AG09309 (cell line): ENCODE measurements around a stretch of chr6.

- RRBS, result 5% methylated on average over 8 of the region's 37 CpGs
Observed at GRCh38 chr6:26233593-26234478, 951 bp downstream of the H1-3 start.

DNA sequence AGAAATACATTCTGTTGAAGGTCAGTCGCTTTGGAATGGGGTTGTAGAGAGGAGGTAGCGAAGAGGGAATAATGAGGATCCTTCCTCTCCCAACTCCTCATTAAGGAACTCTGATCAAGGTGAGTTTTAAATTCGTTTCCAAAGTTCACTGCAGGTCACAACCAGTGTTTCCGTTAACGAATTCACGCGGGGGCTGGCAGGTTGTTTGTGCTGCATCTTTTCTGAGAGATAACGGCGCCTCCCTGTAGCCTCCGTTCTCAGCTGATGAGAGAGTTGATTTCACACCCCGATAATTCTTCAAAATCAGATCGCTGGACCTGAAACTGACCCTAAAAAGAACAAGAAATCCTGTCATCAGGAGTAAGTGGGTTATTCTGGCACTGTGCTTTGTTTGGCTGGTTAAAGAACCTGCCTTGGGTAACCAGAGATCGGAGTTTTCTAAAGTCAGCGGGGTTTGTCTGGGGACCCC is 33.2 kb upstream of the BTN3A2 start:
- RRBS, result no CpG with 5 or more reads among the region's 14 CpGs

DNA sequence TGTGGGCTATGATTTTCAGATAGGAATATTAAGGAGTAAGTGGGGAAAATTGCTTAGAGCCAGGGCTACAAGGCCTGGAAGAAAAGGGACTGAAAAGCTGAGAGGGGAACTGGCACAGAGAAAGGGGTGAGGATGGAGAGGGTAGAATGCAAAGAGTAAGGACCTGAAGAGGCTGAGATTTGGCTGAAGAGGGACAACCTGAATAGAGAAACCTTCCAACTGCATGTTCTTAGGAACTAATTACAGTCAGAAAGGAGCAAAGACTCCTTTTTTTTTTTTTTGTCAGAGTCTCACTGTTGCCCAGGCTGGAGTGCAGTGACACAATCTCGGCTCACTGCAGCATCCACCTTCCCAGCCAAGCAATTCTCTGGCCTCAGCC is 16.7 kb downstream of the BTN2A1 start:
- RRBS, result no CpG with 5 or more reads among the region's 1 CpG

GRCh38 chr6:26538973-26539453 is 847 bp downstream of the HMGN4 start:
- RRBS, result no CpG with 5 or more reads among the region's 9 CpGs

DNA sequence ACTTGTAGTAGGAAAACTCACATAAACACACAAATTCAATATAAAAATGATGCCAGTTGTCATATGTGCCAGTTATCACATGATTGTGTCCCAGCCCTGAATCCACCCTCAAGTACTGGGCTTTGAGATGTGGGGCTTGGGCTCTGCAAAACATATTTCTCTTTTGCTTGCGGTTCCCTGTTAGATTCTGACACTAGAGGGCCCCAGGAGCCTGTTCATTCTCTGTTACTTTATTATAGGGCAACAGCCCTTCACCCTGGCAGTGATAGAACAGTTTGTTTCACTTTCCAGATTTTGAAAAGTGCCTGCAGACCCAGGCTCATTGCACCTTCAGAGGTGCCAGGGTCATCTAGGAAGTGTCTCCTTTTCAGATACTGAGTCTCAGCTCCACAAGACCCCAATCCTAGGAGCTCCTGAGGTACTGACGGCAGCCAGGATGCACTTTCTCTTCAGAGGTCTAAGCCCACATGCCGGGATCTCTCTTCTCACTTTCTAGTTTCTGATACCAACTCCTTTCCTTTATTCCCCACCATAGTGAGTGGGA is 10.7 kb downstream of the ABT1 start:
- RRBS, result no CpG with 5 or more reads among the region's 3 CpGs

GRCh38 chr6:27019231-27019630 is 113.4 kb downstream of the H2BC11 start:
- RRBS, result no CpG with 5 or more reads among the region's 5 CpGs

DNA sequence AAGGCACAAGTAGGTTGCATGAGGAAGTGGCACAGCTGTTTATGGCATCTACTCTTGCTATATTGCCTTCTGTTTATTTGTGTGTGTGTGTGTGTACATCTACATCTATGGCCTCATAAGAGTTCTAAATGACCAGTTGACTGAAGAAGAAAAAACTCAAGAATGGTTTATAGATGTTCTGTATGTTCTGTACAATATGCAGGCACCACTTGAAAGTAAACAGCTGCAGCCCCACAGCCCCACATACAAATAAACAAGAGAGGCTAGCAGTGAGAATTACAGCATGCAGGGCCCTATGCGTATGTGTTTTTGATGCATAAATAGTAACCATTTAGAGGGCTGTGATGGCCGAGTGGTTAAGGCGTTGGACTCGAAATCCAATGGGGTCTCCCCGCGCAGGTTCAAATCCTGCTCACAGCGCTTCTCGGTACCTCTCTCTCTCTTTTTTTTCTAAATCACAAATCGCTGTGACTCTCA is 38.0 kb upstream of the PRSS16 start:
- RRBS, result no CpG with 5 or more reads among the region's 9 CpGs

- RRBS, result no CpG with 5 or more reads among the region's 18 CpGs
Observed at GRCh38 chr6:27213754-27214185, 33.7 kb upstream of the PRSS16 start.

- RRBS, result no CpG with 5 or more reads among the region's 17 CpGs
Observed at GRCh38 chr6:27293758-27294231, 18.3 kb downstream of the POM121L2 start.

DNA sequence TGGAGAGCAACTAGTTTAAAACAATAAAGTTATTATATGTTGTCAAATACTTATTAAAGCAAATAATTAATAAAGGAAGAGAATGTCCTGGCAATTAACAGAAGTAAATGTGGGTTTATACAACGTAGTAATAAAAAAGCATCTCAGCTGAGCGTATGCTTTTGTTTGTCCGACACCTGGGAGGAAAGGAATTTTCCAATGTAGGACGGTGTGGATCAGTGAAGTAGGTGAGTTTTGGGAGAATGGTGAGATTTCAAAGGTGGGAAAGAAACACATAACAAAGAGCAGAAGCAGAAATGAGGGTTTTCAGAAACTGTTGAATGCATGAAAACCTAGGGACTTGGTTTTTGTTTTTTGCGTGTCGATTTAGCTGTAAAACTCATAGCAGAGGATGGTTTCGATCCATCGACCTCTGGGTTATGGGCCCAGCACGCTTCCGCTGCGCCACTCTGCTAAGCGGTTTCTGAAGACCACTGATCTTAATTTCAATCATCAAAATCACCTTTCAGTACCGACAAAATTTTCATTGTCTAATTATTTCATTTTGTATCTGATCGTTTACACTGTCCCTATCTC is 20.6 kb upstream of the POM121L2 start:
- RRBS, result no CpG with 5 or more reads among the region's 14 CpGs

- RRBS, result no CpG with 5 or more reads among the region's 11 CpGs
Observed at GRCh38 chr6:27477814-27478408, 5.0 kb upstream of the ZNF184 start.

GRCh38 chr6:27604814-27605323 is 132.0 kb upstream of the ZNF184 start:
- RRBS, result no CpG with 5 or more reads among the region's 10 CpGs

- RRBS, result no CpG with 5 or more reads among the region's 15 CpGs
Observed at GRCh38 chr6:27617636-27618222, 144.8 kb upstream of the ZNF184 start.

DNA sequence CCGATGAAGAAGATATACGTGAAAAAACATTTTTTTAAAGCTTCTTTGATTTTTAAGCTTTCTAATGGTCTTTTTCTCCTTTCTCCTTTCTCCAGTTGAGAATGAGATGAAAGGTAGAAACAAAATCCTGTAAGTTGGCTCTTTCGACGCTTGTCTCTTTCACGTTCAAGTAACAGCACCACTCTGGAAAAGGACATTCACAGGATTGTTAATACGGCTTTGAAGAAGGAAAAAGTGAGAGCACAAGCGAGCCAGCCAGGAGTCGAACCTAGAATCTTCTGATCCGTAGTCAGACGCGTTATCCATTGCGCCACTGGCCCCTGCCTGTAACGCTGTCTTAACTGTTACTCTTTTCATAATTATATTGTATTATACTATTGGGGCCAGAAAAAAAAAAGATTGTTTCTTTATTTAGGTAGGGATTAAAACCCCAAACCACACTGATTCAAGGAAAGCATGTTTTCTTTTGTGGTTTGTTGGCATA is 137.4 kb downstream of the H2BC13 start:
- RRBS, result no CpG with 5 or more reads among the region's 13 CpGs

- RRBS, result no CpG with 5 or more reads among the region's 15 CpGs
Observed at GRCh38 chr6:27839433-27840411, 1.4 kb downstream of the H2BC15 start.

- RRBS, result no CpG with 5 or more reads among the region's 25 CpGs
Observed at GRCh38 chr6:27863948-27864416, 1.1 kb upstream of the H2AC16 start.

DNA sequence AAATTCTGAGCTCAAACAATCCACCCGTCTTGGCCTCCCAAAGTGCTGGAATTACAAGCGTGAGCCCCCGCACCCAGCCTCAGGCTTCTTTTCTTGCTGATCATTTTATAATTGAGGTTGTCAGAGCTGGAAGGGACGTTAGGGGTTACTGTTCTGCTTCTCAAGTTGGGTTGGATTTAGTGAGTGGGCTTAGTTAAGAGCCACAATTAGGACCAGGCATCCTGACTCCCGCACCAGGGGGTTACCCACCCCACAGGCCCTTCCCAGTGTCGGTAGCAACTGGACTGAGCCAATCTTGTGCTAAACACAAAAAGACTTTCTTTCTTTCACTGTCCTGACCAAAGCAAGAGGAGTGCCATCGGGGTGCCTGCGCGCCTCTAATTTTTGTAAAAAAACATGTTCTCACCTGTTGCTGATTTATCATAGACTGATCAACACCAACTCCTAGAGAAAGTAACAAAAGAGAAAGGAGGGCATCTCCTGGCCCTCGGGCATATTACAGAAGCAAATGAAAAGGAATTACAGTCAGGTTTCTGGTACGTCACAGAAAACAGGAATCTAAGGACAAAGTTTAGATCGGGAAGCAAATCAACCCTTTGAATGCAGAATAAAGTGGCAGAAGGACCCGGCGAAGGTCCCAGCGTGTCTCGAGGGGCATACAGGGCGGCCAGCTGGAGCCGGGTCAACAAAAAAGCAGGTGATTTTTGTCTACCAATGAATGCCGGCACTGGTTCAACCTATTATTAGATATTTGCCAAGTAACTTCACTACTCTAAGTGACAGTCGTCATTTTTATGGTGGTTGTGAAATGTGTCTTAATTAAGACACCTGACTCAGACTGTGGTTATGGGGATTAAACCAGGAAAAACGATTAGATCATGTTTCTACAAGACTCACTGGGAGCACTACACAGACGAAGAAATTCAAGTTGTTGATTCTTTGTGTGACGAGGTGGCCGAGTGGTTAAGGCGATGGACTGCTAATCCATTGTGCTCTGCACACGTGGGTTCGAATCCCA is 12.7 kb upstream of the ZSCAN9 start:
- RRBS, result 4% methylated on average over 6 of the region's 27 CpGs

DNA sequence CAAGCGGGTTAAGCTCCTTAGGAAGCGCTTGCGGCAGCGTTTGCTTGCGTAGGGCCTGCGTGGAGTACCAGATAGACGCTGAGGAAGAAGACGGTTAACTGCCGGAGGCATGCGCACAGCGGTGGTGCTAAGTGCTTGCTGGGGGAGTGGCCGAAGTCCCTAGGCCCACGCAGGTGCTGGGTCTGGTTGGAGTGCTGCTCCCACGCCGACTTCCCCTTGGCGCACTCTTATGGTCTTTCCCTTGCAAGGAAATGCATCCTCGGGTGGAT is 23.0 kb downstream of the ZSCAN31 start:
- RRBS, result no CpG with 5 or more reads among the region's 17 CpGs

DNA sequence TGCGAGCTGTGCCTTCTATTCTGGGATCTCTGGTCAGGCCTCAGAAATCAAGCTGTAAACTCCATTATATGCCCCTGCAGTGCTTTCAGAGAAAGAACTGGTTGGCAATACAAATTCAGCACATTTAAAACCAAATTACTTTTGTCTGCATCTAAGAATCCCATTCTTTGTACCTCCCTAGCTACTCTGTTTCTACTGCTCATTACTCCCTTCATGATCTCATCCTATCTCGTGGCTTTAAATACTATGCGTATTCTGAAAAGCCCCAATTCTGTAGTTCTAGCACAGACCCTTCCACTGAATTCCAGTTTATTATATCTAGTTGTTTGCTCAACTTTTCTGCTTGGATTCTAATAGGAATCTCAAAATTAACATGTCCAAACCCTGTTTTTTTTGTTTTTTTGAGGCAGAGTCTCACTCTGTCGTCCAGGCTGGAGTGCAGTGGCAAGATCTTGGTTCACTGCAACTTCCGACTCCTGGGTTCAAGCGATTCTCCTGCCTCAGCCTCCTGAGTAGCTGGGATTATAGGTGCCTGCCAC is 4.9 kb downstream of the ZSCAN12 start:
- RRBS, result no CpG with 5 or more reads among the region's 6 CpGs

GRCh38 chr6:28474190-28474936 is 31.1 kb upstream of the ZSCAN23 start:
- RRBS, result no CpG with 5 or more reads among the region's 9 CpGs